SP-49 (cell line): ENCODE data around the genes RIOK1 and GCNT2.

DNA sequence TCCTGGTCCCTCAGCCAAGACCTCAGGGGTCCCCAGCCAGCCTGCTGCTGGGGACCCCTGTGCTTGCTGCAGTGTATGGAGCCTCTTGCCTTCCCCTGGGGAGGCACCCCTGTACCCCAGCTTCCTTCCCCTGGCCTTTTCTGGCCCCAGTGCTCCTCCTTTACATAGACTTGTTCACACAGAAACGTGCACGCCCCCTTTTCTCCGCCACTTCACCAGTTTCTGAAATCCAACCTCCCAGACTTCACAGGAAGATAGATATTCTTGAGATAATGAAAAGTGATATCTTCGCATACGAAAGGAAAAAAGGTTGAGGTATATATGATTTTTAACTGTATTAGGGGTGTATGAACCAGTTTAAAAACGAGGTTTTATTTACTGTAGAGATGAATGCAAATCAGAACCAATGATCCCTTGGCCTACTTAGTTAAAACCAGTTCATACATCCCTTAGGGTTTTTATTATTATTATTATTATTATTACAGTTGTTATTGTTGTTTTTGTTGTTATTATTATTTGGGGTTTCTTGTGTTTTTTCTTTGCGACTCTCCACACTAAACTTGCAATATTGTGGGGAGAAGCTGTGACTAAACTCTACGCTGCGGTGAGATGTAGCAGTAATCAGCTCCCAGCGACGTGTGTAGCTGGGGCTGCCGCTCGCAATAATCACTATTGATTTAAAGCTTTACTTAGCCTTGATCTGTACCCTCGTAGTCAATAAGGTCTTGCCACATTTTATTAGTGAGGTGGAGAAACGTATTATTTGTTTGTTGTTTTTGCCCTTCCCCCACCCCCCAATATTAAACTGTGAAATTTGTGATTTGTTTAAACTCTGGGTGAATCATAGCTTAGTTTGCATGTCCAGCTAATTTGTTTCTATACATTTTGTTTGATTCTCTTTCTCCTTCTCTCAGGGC, 62.2 kb downstream of the SSR1 start:
- PRO-cap = no peak

GRCh38 chr6:7260437-7261603, 52.2 kb downstream of the SSR1 start:
- PRO-cap = unidirectional peak, plus-strand start at chr6:7261330

DNA sequence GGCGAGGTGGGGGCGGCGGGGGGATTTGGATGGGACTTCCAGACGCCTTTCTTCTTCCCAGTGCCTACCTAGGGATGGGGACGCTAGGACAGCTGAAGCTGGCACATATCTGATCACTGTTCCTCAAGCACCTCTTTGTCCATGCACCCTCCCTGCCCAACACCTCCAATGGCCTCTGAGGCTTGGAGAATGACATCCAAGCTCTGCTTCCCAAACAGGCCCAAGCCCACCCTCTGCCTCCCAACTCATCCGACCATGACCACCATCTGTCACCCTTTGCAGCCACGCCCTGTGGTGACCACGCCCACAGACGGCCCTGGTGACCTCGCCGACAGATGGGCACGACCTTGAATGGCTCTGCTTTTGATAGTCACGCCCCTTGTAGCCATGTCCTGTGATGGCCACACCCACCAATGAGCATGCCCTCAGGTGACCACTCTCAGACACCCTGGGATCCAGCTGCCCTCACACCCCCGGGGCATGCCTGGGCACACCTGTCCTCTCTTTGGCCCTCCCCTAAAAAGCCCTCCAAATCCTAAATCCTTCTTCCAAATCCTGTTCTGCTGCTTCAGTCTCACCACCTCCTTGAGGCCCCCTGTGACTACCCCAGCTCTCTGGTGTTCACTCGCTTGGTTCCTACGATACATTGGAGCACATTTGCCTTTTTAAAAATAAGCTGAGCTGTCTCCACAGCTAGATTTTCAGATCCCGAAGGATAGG, 51.0 kb downstream of the SSR1 start:
- PRO-cap = no peak

DNA sequence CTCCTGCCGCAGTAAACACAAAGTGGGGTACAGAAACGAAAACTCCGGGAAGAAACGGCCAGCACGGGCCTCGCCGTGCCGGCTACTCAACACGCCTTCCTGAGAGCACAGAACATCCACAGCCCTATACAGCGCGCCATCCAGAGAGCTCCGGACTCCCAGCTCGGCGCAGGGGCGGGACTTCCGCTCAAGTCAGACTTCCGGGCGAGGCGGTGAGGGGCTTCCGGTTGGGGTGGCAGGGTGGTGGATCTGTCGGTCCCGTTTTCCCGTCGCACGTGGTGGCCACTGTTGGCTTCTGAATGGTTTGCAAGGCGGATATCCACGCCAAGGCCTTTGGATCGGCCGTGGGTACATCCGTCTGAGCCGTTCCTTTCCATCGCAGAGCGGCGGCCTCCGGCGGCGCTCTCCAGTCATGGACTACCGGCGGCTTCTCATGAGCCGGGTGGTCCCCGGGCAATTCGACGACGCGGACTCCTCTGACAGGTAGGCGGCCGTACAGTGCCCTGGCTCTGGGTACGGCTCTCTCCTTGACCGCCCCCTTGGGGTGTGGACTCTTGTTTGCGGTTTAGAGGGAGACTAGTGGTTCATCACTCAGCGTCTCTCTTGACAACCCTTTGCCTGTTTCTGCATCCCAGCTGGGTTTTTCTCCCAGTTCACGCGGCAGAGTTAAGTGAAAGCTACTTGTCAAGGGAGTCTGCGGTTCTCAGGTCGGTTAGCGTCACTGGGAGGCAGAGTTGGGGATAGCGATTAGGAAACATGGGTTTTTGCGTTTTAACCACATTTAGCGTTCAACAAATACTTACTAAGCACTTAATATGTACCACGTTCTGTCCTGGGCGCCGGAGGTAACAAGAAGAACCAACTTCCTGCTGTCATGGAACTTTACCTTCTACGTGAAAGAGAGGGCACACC, at the start of gene RIOK1:
Gene RIOK1 (plus strand): TSS at position 218 of the 912 bp plus-strand sequence.
- PRO-cap = bidirectional peak, plus-strand start at position 220 of the sequence, minus-strand start at position 130 of the sequence; unidirectional peak, minus-strand start at position 856 of the sequence

DNA sequence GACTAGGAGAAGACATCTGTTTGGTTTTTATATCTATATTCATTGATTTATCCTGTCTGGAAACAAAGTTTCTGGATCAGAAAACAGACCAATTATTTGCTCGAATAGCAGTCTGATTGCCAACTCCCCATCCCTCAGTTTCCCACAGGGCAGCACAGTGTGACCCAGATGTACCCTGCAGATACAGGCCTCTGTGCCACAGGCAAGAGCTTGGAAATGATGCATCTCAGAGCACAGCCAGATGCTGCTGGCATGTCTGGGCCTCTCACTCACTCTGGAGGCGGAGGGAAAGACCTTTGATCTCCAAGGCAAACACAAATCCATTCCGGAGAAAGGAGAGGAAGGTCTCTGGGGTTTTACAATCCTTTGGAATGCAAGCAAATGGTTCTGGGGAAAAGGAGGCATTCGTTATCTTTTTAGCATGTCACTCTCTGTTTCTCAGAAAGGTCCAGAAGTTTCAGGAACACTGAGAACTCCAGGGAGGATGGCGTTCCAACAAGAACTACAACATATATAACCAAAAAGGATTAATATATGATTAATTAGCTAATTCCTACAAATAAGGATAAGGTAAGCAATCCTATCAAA, 74.2 kb downstream of the RIOK1 start:
- PRO-cap = no peak

DNA sequence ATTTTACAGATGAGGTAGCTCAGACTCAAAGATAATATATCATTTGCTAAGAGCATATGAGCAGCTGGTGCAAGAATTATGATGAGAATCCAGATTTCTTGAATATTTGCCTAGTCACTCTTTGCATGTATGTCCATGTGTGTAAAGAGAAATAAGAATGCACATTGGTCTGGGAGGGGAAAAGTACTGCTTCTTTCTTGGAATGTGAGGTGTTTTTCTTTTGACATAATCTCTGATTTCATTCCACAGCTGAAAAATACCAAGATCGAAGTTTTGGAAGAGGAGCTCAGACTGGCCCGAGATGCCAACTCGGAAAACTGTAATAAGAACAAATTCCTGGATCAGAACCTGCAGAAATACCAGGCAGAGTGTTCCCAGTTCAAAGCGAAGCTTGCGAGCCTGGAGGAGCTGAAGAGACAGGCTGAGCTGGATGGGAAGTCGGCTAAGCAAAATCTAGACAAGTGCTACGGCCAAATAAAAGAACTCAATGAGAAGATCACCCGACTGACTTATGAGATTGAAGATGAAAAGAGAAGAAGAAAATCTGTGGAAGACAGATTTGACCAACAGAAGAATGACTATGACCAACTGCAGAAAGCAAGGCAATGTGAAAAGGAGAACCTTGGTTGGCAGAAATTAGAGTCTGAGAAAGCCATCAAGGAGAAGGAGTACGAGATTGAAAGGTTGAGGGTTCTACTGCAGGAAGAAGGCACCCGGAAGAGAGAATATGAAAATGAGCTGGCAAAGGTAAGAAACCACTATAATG, 10.8 kb upstream of the SNRNP48 start:
- PRO-cap = no peak

DNA sequence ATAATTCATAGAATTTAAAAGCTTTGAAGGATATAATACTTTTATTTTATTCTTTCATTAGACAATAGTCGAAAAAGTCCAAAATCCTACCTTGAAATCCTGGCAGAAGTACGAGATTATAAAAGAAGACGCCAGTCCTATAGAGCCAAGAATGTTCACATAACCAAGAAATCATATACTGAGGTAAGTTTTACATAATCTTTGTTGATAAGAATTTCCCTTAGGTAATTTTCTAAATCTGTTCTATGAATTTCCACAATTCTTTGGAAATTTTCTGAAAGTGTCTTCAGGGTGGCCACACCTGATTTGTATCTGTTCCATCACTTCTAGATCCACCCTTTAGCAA, 12.5 kb downstream of the SNRNP48 start:
- PRO-cap = no peak

DNA sequence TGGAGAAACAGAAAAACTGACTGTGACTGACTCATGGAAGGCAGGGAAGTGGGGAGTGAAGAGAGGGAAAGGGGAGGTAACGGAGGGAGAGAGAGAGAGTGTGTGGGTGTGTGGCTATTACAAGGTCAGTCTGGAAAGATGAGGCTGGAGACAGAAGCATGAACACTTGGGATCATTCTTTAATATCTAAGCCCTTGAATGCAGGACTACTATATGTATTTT, 38.5 kb downstream of the SNRNP48 start:
- PRO-cap = no peak

GRCh38 chr6:7996536-7996986, 67.6 kb downstream of the BLOC1S5 start:
- PRO-cap = no peak

DNA sequence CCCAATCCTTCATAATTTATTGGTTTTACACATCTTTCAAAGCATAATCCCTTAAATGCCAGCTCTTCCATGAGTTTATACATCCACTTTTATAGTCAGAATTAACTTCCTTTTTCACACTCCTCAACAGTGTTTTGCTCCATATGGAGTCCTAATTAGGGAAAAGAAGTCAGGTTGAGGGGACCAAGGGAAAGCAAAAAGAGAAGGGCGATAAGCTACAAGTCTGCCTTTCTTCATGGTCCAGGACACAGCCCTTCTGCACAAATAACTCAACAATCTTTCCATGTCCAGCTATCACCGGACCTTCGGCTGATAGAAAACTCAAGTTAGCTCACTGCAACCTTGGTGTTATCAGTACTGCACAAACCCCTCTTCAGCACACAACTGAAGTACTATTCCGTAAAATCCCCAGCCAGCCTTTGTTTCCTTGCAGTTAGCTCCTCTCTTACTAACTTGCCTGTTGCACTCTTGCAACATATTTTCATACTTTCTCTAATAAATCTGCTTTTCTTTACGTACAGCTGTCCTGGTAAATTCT, 2.0 kb downstream of the EEF1E1 start:
- PRO-cap = no peak

GRCh38 chr6:8107981-8108696, 5.8 kb upstream of the EEF1E1 start:
- PRO-cap = no peak

GRCh38 chr6:8644774-8644973, 209.3 kb upstream of the SLC35B3 start:
- PRO-cap = no peak

DNA sequence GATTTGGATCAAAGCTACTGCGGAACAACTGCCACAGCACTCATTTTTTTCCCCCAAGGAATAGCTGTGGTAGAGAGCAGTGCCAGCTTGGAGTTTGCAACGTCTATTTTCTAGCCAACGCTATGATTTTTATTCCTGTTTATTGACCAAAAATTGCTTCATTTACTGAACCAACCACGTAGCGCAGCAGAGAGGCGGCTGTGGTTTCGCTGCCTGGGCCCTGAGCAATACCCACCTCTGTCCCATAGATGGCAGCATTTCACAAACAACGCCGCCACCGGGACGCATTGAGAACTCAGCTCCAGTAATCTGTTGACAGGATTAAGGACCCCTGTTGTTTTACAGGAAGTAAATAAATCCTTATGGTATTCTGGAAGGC, 547.7 kb upstream of the SLC35B3 start:
- PRO-cap = no peak

- PRO-cap = no peak
Measured at GRCh38 chr6:9456166-9456976, 958.5 kb downstream of the TFAP2A start.

DNA sequence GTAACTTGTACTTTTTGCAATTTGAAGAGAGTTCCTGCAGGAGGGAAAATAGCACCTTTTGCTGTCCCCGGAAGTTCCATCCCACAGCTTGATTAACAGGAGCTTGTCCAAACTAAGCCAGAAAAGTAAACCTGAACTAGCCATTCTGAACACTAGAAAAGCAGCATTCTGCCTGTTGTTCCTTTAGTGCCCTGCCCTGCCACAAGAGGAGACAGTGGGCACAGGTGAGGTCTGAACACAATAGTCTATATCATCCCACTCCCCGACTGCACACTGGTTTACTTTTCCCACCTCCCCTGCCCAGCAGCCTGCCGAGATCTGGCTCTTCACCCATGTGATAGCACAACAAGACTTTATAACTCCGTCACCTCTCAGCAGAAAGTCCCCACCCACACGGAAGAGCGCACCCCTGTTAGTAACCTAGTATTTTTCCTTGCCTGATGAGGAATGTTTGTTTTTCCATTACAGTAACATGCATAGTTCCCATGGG, 59.7 kb downstream of the TFAP2A start:
- PRO-cap = no peak

DNA sequence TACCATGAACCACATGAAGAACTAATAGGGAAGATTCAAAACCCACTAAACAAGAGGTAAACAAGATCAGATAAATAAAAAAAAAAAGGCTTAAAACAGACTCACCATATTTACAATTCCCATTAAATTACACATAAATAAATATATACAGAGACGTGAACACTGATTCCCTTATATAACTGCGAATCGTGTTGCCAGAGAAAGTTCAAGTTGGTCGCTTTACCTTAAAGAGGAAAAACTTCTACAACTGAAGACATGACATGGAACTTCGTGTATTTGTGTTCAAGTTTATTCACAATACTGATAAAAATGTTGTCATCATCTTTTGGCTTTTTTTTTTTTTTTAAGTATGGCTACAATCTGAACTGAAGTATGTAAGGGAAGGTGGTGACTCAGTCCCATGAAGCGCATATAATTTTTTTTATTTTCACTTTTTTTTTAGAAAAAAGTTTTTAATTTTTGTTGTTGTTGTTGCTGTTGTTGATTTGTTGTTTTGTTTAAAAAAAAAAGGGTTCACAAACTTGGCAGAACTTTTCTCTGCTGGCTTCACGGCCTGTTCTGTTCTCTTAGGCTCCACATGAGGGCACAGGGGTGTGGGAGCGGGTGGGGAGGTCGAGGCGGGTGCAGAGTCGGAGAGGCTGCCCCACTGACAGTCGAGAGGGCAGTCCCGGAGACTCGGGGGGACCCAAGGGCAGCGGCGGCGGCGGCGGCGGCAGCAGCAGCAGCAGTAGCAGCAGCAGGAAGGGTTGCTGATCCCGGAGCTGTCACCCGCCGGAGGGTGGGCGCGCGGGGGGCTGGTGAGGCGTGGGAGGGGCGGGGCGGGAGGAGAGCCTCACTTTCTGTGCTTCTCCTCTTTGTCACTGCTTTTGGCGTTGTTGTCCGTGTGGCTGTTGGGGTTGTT, 17.0 kb downstream of the TFAP2A start:
- PRO-cap = no peak

- PRO-cap = no peak
Measured at GRCh38 chr6:10398486-10398963, 16.3 kb downstream of the TFAP2A start.

DNA sequence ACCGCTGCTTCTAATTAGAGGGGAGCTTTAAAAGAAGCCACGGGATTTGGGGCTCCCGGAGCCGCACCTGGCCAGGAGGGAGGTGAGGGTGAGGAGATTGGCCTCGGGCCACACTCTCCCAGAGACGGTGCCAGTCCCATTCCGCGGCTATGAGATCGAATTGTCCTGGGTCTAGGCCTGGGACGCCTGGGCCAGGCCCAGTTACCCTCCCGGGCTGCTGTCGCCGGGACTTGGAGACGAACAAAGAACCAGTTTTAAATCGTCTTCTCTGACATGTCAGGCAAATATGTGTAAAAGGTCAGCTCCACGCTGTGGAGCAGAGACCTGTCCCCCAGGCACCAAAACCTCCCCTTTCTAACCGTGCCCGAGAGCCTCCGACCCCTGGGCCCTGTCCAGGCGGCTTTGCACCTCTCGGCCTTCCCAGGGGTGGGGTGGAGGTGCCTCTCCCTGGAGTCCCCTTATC, 5.6 kb upstream of the TFAP2A start:
- PRO-cap = no peak

DNA sequence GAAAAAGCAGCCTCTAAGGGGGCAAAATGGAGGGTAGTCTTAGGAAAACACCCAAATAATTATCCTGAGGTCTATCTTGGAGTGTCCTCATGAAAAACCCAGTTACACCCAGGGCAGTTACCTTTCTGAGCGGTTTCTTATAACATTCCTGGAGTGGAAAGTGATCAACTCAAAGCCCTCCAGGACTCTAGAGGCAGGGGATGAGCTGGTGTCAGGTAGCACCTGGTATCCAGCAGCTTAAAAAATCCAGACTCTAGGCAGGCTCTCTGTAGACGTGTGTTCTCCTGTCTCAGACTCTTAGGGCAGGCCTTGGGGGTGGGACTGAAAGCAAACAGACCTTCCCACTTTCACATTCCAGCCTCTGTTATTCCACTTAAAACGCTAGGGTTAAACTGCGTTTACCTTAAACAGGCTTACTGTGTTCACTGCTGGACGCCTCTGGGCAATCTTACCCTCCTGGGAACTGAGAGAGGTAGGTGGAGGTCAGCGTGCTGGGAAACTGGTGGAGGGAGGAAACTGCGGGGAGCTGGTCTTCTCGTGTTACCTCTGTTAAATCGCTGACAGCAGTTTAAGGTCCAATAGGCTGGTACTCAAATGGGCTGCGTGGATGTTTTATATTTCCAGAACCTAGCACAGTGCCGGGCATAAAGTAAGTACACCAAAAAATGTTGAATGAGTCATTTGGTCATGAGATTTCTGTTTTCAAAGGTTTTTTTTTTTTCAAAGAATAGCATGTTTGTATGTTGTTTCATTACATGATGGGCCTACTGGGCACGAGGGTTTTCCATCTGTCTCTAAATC, at the start of gene GCNT2:
Gene GCNT2 (plus strand): TSS at position 406 of the 801 bp plus-strand sequence.
- PRO-cap = no peak

- PRO-cap = no peak
Measured at GRCh38 chr6:10787884-10788264, 40.3 kb downstream of the TMEM14B start.